Measurements from ENCODE around the genes CTSC, NAALAD2 and IZUMO1R.

- RRBS, result no CpG with 5 or more reads among the region's 4 CpGs
These were observed 178.6 kb downstream of the CCDC81 start for GRCh38 chr11:86553309-86553707.

- RRBS, result no CpG with 5 or more reads among the region's 32 CpGs
These were observed 128.0 kb upstream of the PRSS23 start for GRCh38 chr11:86672303-86672827.

- RRBS, result no CpG with 5 or more reads among the region's 6 CpGs
These were observed 1.3 kb downstream of the PRSS23 start for GRCh38 chr11:86801370-86802223.

GRCh38 chr11:86955464-86956395 is 535 bp upstream of the FZD4 start:
- RRBS, result 2% methylated on average over 19 of the region's 67 CpGs

GRCh38 chr11:87207565-87208550 is 170.1 kb downstream of the TMEM135 start:
- RRBS, result no CpG with 5 or more reads among the region's 6 CpGs

GRCh38 chr11:88337077-88338305 is at the start of gene CTSC:
TSS of gene CTSC (minus strand) at chr11:88337736.
- RRBS, result no CpG with 5 or more reads among the region's 66 CpGs

DNA sequence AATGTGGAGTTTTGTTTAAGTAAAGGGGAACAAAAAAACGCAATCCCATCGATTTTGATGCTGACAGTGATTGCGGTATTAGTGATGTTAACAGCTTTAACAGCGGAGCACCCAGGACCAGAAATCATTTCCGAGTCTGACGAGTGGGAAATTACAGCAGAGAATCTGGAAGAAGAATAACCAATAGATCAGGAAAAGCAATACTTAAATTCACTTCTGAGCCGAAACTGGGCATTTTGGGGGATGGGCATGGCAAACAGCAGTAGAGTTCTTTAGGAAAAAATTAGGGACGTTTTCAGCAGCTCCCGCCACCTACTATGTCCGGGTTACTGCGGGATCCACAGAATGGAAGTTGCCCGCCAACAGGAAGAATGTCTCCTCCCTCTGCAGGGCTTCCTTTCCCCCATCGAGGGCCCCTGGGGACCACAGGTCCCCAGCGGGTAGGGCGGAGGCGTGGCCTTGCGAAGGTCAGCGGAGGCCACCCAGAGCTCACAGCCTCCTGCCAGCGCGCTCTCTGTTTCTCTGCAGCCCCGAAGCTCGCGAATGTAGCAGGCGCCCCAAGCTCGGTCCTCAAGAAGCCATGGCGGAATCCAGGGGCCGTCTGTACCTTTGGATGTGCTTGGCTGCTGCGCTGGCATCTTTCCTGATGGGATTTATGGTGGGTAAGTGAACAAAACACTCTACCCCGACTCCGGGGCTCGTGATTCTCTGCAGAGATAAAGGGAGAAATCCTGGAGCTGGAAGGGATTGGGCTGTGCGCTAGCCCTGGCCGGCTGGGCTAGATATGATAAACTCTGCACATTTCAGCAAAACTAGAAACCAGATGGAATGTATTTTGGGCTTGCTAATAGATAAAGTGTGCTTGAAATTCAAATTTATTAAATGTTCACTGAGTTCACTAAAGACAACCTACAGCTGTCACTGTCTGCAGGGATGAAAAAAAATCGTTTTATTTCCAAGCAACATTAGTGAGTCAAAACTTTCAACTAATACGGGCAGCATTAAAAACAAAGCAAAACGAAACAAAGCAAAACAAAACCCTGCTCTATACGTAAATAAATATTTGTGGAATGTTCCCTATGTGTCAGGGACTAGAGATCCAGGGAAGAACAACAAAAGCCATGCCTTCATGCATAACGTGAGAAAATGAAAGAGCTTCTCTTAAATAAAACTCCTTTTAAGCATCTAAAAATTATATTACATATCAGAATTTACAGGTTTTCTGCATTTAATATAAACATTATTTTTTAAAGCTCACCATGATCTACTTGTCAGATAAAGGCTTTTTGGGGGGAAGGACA is at the start of gene NAALAD2:
Gene NAALAD2, plus strand, starts transcription at position 485 of the 1,301 bp plus-strand sequence.
- RRBS, result under 1% methylated on average over 4 of the region's 38 CpGs

- RRBS, result no CpG with 5 or more reads among the region's 10 CpGs
These were observed 33.3 kb downstream of the NAALAD2 start for GRCh38 chr11:90167684-90168164.

GRCh38 chr11:92027166-92027476 is 197.5 kb upstream of the FAT3 start:
- RRBS, result no CpG with 5 or more reads among the region's 14 CpGs

- RRBS, result no CpG with 5 or more reads among the region's 12 CpGs
These were observed 65.4 kb downstream of the SMCO4 start for GRCh38 chr11:93477669-93478383.

- RRBS, result no CpG with 5 or more reads among the region's 5 CpGs
These were observed 45.2 kb downstream of the SMCO4 start for GRCh38 chr11:93497979-93498455.

DNA sequence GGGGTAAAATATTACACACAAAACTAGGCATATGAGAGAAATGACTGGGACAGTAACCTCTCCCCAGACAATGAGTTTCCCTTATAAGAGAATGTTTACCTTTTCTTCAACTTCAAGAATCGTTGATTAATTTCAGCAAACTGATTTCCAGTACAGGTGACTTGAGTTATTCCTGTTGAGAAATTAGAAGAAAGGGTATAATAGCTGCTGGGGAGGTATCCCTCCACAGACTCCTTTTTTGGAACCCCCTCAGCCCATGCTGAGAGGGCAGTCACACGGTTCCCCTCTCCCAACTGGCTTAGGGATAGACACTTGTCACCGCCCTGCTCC is 44.0 kb downstream of the SMCO4 start:
- RRBS, result no CpG with 5 or more reads among the region's 3 CpGs

DNA sequence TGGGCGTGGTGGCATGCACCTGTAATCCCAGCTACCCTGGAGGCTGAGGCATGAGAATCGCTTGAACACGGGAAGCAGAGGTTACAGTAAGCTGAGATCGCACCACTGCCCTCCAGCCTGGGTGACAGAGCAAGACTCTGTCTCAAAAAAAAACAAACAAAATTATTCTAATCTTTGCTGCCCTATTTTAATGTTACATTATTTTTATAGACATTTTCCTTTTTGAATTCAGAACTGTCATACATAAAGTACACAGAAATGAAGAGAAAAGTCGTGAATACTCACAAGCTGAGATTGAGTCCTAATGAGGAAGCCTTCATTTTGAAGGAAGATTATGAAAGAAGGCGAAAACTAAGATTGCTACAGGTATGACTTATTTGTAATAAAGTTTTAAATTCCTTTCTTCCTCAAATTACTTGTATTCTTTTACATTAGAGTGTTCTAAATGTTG is 5.0 kb downstream of the CEP295 start:
- RRBS, result no CpG with 5 or more reads among the region's 6 CpGs

DNA sequence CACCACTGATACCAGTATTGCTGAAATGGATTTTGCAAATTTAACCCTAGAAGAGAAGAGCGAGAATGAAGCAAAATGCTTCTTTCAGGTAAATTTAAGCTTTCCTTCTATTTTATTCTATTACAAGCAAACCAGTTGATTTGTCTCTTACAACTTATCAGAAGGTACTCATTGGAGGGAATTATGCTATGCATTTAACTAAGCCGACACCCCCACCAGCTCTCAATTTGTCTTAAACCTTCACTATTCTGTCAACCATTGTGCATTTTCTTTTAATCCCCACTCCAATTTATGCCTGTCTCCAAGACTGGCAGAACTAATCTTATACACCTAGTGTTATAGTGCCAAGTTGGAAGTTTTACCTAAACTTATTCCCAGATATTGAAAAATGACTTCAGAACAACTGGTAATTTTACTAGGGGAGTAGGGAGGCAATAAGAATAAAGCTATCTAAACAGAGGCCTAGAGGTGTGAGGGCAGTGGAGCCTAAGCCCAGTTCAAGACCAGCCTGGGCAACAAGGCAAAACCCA is 12.5 kb downstream of the TAF1D start:
- RRBS, result no CpG with 5 or more reads among the region's 2 CpGs

- RRBS, result no CpG with 5 or more reads among the region's 21 CpGs
These were observed 3.6 kb downstream of the C11orf54 start for GRCh38 chr11:93744661-93745868.

GRCh38 chr11:93774473-93774996 is 9.5 kb upstream of the MED17 start:
- RRBS, result no CpG with 5 or more reads among the region's 5 CpGs

DNA sequence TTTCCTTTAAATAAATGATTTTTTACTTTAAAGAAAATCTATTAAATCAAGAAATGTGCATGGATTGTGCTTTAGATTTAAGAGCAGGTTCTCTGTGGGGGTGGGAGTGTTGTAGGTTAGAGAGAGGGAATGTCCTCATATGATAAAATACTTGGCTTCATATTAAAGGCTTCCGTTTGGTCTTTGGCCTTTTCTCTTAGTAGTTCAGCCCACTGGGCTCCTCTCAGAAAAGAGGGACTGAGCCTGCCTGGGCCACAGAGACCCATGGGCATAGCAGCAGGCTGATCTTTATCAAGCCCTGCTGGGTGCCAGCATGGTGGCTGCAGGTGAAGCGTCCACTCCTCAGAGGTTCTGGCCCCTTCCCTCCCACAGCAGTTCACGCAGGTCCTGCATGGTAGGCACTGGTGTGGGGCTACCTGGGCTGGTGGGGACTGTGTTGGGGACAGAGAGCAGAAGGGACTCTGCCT is 4.2 kb downstream of the PANX1 start:
- RRBS, result no CpG with 5 or more reads among the region's 3 CpGs

DNA sequence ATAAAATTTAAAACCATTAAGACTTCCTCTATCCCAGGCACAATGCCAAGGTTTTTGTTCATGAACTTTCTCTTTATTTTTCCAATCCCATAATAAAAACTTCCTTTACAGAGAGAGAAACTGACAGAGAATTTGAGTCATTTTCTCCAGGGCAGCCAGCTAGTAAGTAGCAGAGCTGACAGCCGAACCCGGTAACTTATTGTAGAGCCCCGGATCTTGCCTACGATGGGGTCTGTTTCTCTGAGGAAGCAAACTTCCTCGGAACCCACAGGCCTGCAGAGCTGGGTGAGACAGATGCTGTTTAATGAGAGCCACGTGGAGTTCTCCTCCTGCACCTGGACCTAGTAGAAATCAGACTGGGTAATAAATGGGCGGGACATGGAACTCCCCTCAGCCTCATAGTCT is at the start of gene IZUMO1R:
Gene IZUMO1R, plus strand, starts transcription at position 152 of the 405 bp plus-strand sequence.
- RRBS, result no CpG with 5 or more reads among the region's 7 CpGs

DNA sequence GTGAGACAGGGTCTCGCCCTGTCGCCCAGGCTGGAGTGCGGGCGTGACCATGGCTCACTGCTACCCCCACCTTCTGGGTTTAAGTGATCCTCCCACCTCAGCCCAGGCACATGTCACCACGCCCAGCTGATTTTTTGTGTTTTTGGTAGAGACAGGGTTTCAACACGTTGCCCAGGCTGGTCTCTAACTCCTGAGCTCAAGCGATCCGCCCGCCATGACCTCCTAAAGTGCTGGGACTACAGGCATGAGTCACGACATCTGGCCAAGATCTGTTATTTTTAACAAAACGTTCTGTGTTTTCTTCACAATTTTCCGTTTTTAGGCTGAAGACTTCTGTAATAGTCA is 7.3 kb downstream of the PIWIL4 start:
- RRBS, result no CpG with 5 or more reads among the region's 12 CpGs

- RRBS, result no CpG with 5 or more reads among the region's 6 CpGs
These were observed 48.0 kb downstream of the CWC15 start for GRCh38 chr11:94925328-94925764.

Measured in retinal pigment epithelial cell (primary cell).